Foreskin keratinocyte (primary cell): ENCODE results near the gene KIF13A.

- RAMPAGE, total RNA, result no peak
Measured at GRCh38 chr6:17469336-17469659, 75.9 kb downstream of the CAP2 start.

- RAMPAGE, total RNA, result no peak
Measured at GRCh38 chr6:17491606-17492293, 98.4 kb downstream of the CAP2 start.

GRCh38 chr6:17599818-17600080, 353 bp upstream of the FAM8A1 start:
- RAMPAGE, total RNA, result no peak

- RAMPAGE, total RNA, result no peak
Measured at GRCh38 chr6:17706991-17707314, 228 bp upstream of the NUP153 start.

DNA sequence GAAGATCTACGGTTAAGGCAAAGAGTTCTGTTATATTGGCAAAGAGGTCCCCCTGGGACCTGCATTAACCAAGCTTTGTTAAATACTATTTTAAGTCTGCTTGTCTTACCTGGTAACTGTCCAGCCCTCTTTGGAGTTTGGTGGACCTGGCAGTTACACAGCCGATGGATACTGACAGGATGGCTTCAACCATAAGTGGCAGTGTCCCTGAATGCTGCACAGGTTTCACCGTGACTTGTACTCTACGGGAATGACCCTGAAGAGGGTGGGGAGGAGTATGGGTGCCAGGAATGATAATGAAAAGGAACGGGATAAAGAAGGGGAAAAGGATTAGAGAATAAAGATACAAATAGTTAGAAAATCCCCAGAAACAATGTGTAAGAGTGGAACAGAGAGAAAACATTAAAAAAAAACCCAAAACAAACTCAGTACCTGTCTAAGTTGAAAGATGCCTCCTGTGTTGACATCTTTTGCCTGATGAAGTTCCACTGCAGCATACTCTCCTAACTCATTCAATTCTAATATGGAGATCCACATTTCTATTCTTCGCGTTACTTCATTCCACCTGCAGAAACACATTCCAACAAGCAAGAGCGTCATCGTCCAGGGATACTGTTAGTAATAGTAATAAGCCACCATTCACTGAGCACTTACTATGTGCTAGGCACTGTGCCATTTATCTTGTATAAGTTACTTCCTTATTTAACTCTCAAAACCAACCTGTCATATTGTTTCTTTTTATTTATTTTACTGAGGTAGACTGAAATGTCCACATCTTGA, 87.6 kb upstream of the NUP153 start:
- RAMPAGE, total RNA, result no peak

DNA sequence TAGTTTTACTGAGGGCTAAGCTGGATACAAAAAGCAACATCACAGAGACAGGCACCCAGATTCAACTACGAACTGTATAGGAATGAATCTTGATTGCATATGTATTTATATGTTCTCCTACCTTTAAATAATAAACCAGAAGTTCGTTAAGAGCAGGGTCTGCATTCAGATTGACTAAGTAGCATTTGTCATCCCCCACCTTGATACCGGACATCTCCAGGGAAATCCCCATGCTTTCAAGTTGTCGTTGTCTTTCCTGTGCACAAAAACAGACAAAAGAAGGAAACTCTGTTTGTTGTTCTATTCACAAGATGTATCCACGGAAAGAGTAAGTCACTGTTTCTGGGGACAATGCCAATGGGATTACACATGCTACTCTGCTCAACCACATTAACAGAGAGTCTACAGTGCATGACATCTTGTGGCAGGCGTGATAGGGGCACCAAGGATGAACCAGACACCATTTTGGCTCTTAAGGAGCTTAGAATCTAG, 124.3 kb upstream of the NUP153 start:
- RAMPAGE, total RNA, result no peak

GRCh38 chr6:17962349-17962719, 25.1 kb downstream of the KIF13A start:
- RAMPAGE, total RNA, result no peak

GRCh38 chr6:17985325-17985675, 2.1 kb downstream of the KIF13A start:
- RAMPAGE, total RNA, result no peak

DNA sequence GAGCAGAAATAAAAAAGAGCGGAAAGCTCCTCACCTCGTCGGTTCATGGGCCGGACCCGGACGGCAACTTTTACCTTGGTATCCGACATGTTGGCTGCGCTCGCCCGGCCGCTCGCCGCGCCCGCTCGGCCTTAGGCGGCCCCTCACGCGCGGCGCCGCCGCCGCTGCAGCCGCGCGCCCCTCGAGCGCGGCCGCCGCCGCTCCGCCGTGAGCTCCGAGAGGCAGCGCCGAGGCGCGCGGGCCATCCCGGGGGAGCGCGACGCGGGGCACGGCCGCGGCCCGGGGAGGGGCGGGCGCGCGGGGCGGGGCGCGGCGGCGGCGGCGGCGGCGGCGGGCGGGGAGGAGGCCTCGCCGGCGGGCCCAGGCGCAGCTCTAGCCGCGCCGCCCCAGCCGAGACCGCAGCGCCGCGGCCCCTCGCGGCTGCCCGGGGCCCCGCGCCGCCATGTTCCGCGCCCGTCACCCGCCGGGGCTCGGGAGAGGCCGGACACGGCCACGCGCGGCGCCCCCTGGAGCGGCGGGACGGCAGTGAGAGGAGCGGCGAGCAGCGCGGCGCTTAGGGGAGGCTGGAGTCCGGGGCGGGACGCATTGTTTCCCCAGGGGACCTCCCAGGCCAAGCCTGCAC, at the start of gene KIF13A:
Gene KIF13A, minus strand, starts transcription at position 261 of the 622 bp plus-strand sequence.
- RAMPAGE, total RNA, result no peak

DNA sequence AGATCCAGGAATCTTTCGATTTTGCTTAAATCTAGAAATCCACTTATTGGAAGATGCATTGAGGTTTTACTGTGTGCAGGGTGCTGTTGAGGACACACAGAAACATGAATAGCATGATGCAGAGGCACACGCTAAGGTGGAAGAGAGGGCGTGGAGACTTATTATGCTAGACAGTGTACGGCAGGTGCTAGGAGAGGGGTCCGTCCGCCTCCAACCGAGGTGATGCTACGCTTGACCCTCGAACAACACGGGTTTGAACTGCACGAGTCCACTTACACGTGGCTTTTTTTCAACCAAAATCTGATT, 1.0 kb upstream of the KIF13A start:
- RAMPAGE, total RNA, result no peak

GRCh38 chr6:18022893-18023480, 35.6 kb upstream of the KIF13A start:
- RAMPAGE, total RNA, result no peak

DNA sequence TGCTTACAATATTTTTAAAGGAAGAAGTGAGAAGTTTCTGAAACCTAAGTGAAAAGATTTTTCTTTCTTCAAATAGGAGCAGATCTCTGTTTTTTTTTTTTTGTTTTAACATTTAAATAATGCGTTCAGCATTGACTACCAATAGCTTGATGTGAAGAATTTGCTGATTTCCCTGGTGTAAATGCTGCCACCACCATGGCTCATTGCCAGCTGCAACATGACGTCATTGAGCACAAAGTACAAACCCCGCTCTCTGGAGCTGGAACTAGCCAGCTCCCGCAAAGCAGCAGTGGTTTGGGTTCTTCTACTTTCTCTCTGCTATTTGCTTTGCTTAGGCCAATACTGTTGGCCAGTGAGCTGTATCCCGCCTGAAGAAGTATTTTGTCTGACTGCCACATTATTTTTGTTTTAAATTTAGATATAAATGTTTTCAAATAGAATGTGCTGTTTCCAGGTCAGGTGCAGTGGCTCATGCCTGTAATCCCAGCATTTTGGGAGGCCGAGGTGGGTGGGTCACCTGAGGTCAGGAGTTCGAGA, 47.3 kb upstream of the KIF13A start:
- RAMPAGE, total RNA, result no peak

GRCh38 chr6:18263415-18263776, 934 bp downstream of the DEK start:
- RAMPAGE, total RNA, result no peak

- RAMPAGE, total RNA, result no peak
Measured at GRCh38 chr6:18493342-18494118, 106.4 kb downstream of the RNF144B start.

- RAMPAGE, total RNA, result no peak
Measured at GRCh38 chr6:19833806-19834615, 3.2 kb upstream of the ID4 start.

- RAMPAGE, total RNA, result no peak
Measured at GRCh38 chr6:20210850-20211554, 1.3 kb downstream of the MBOAT1 start.

DNA sequence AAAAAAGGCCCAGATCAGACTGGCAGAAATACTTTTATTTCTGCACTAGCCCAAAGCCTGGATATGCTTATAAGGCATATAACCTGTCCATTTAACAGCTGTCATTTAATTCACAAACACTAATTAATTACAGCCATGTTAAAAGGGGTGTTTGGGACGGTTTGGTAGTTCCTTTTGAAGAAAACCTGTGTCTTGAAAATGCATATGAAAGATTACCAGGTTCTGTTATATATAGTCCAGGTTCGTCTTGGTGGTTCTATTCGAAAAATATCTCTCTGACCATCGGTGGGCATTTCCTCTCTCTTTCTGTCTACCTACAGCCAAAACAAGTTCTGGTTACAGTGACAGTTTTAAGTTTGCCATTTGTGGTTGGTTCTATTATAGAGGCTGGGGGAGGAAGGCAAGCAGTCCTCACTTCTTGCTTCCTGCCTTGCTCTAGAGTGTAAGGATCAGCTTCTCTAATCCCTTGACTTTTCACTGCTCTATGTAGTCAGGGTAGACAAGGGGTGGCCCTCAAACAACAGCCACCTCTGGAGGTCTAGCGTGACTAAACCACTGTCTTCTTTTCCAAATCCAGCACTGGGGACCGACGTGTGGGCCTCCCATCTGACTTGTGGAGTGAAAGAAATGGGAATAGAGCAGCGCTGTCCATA, 16.0 kb downstream of the E2F3 start:
- RAMPAGE, total RNA, result no peak

DNA sequence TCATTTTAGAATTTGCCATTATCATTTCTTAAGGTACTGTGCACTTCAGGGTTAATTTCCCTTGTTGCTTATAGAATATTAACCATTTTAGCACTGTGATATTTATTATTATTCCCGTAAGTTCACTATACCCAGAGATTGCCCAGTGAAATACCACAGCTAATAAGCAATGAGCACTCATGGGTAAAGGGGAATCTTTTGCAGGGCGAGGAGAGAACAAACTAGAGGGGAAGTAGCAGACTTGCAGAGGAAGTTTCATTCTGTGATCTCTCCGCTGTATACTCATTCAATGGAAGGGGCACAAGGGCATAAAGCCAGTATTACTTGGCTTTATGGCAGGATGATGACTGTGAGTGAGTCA, 471.4 kb downstream of the CDKAL1 start:
- RAMPAGE, total RNA, result no peak

GRCh38 chr6:21007650-21008353, 473.5 kb downstream of the CDKAL1 start:
- RAMPAGE, total RNA, result no peak

DNA sequence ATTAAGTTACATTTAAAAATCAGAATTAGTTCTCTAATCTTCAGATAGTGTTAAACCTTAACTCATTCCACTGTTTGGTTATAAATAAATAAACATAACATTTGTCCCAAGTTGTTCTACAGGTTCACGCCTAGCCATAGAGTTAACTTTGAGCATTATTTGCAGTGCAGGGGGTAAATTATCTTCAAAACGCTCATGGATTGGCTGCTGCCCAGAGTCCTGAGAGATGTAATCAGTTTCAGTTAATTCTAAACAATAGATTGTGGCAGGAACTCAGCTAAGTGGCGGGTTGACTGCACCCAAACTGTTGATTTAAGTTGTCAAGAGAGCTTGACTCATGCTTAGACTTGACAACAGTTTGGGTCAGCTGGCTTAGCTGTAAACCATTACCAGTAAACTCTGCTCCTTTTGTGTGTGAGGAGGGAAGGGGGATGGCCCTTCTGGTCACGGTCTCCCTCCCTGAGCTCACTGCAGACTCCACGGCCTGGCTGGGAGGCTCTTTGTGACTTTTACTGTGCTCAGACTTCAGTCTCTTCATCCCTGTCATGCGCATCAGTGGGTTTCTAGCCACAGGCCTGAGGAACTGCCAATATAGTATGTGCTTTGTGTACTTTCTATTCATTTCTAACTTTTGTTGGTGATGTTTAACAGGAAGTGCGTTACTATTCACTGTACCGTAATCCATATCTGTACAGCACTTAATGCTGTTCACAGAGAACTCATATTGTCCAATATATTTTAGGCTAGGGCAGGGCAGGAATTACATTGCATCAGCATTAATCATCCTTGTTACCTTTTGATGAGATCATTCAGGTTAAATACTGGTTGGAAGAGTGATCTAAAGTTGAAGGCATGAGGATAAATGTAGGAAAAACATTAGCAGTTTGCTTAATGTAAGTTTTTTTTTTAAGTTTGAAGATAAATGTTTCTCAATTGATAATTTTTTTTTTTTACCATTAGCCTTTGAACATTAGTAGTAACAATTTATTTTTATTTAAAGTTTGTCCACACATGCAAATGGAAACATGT, 488.2 kb downstream of the CDKAL1 start:
- RAMPAGE, total RNA, result no peak